Skeletal muscle satellite cell (primary cell): Measurements from ENCODE around the genes MCRIP1, ARHGDIA, MAFG and DCXR.

- CAGE, long polyA plus RNA = no peak
These were observed 2.9 kb downstream of the PDE6G start for GRCh38 chr17:81653369-81653900.

DNA sequence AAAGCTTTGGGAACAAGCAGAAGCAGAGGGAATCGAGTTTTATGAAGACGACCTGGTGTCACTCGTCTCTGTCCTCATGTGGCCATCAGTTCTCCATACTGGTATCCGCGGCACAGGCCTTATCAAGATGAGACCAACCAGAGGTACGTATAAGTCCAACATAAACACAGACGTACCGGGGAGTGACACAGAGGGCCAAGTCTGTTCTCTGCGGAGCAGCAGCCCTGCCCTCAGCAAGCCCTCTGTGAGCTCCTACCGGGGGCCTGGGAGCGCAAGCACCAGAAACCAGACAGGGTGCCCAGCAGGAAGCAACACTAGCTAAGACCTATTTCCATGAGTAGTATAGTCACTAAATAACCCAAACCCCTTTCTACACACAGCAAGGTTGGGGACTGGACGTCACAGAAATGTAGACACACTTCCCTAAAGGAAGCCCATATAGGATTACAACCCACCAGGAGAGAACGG is 1.0 kb downstream of the ARL16 start:
- CAGE, long polyA plus RNA = no peak

- CAGE, long polyA plus RNA = no peak
These were observed 5.3 kb downstream of the HGS start for GRCh38 chr17:81689233-81689432.

GRCh38 chr17:81703671-81704869 is 903 bp downstream of the MRPL12 start:
- CAGE, long polyA plus RNA = no peak

- CAGE, long polyA plus RNA = no peak
These were observed 1.8 kb upstream of the SLC25A10 start for GRCh38 chr17:81709894-81711066.

- CAGE, long polyA plus RNA = no peak
These were observed 5.5 kb downstream of the GCGR start for GRCh38 chr17:81809367-81809908.

DNA sequence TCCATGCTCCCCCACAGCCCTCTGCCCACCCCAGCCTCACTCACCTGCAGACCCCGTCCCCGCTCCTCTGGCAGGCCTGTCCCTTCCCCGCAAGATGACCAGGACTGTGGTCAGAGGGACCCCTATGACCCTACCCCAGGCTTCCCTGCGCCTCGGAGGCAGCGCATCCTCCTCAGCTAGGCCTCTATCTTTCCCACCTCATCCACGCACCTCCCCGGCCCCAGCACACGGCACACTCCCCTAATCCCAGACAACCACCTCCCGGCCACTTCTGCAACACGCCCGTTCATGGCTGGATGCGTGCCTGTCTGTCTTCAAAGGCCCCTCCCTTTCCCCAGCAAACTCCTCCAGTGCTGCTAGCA is 9.5 kb downstream of the MCRIP1 start:
- CAGE, long polyA plus RNA = no peak

GRCh38 chr17:81832478-81833529 is at the start of gene MCRIP1:
TSS of gene MCRIP1 (minus strand) at chr17:81833291.
- CAGE, long polyA plus RNA = start-site peak on the minus strand at chr17:81833250-81833294, 1,186 and 822 reads in 2 replicates

DNA sequence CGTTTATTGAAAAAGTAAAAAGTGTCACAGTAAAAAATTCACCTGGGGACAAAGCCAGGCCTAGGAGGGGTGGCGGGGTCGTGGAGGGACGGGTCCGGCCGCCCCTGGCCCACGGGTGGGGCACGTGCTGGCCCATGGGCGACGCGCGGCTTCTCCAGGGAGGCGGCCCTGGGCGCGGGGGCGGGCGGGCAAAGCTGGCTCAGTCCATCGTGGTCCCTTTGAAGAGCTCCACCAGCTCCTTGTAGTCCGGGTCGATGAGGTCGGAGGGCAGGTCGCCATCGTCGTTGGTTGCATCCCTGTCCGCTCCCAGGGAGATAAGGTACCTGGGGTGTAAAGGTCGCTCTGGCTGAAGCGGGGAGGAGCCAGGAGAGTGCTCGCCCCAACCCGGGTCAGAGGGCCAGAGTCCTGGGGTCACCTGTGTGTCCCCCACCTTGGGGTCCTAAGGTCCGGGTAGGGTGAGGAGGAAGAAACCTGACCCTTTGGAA is 481 bp upstream of the MCRIP1 start:
- CAGE, long polyA plus RNA = no peak

DNA sequence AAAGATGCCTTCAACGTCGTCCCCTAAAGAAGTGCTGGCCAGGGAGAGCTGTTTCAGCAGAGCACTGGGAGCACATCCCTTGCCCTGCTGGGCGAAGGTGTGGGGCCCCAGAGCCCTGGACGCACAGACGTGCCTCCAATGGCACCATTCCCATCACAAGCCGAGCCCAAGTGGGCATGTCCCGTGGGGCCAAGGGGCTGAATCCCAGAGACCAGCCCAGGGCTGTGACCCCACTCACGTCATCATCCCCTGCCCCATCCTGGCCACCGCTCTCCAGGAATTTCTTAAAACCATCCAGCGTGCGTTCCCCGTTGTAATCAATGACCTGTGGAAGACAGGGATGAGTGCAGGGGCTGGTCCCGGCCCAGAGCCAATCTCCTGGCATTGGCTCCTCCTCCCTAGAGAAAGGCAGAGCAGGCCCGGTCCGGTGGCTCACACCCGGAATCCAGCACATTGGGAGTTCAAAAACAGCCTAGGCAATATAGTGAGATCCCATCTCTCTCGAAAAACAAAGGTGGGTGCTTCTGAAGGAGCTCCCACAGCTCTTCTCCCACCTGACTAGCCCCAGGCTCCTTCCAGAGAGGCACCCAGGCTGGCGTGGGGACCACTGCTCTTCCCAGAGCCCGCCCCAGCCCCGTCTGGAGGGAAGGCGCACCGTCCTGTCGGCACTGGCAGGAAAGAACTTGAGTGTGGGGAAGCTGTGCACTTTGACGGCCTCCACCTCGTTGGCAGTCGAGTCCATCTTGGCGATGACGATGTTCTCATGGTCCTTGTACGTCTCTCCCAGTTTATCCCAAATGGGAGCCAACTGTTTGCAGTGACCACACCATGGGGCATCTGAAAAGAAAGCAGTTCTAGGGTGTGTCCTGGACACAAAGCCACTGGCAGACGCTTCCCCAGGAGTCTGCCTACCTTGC is 10.3 kb upstream of the PPP1R27 start:
- CAGE, long polyA plus RNA = no peak

- CAGE, long polyA plus RNA = no peak
These were observed 2.9 kb upstream of the P4HB start for GRCh38 chr17:81863106-81863777.

DNA sequence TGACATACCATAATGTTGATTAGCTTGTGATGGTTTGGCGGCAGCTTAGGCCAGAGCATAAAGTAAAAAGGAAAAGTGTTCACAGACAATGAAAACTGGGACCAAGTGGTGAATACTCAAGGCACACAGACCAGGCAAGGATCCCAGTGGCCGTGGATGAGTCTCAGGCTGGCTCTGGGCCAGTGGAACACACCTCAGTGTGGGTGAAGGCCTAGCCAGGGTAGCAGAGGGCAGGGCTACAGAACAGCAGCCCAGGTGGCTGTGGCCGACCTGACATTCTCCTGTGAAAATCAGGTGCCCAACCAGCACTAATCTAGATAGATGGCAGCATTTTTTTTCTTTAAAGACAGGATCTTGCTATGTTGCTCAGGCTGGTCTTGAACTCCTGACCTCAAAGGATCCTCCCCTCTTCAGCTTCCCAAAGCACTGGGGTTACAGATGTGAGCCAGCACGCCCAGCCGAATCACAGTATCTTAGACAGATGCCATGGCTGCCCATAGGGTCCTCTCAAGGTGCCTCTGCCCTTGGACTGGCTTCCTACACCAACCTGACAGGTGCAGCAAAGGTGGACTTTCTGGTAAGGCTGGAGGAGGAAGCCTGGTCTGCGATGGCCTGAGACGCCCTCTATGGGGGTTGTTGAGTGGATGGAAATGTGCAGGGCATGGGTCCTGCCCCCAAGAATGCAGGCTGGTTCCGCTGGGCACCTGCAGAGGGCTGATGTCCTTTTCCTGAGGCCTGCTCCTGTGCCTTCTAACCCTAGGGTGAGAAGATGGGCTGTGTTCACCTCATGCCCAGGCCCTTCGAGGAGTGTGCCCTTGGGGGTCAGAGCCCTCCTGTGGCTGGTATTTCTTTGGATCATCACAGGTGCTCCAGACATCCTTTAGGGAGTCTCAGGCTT is 3.7 kb upstream of the P4HB start:
- CAGE, long polyA plus RNA = no peak

GRCh38 chr17:81871185-81871860 is at the start of gene ARHGDIA:
TSS of gene ARHGDIA (minus strand) at chr17:81871337.
- CAGE, long polyA plus RNA = start-site peak on the minus strand at chr17:81871307-81871358, 364 and 291 reads in 2 replicates

- CAGE, long polyA plus RNA = no peak
These were observed 480 bp downstream of the NPB start for GRCh38 chr17:81902436-81903000.

DNA sequence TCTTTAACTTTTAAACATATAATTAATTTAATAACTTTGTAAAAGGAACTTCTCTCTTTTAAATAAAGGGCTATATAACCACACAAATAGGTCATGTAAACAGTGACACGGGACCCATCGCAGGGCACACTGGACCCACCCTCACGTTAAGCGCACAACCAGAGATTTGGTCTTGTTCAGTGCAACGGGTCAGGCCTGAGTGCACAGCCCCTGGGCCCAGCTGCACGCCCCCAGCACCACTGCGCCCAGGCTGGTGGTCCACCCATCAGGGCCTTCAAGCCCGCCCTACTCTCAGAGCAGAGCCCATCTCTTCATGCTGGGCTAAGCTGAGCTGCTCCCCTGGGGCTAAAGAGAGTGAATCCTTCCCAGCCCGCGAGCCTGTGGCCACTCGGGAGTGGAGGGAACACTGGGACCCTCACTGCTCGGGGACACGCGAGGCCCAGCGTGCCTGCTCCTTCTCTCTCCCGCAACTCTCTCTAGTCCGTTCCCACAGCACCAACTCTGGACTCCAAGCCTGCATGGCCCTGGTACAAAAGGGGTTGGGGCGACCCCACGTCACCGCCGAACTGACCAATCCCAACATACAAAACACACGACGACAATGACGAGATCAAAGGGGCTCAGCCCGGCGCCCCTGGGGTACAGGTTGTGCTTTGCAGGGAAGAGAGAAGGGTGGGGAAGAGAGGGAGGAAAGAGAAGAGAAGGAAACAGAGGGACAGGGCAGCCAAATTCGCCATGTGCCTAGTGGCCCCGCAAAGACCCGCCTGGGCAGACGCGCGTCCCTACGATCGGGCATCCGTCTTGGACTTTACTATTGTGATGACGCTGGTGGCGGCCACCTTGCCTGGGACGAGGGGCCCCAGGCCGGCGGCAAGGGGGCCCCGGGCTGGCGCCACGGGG is 4.1 kb upstream of the SIRT7 start:
- CAGE, long polyA plus RNA = no peak

DNA sequence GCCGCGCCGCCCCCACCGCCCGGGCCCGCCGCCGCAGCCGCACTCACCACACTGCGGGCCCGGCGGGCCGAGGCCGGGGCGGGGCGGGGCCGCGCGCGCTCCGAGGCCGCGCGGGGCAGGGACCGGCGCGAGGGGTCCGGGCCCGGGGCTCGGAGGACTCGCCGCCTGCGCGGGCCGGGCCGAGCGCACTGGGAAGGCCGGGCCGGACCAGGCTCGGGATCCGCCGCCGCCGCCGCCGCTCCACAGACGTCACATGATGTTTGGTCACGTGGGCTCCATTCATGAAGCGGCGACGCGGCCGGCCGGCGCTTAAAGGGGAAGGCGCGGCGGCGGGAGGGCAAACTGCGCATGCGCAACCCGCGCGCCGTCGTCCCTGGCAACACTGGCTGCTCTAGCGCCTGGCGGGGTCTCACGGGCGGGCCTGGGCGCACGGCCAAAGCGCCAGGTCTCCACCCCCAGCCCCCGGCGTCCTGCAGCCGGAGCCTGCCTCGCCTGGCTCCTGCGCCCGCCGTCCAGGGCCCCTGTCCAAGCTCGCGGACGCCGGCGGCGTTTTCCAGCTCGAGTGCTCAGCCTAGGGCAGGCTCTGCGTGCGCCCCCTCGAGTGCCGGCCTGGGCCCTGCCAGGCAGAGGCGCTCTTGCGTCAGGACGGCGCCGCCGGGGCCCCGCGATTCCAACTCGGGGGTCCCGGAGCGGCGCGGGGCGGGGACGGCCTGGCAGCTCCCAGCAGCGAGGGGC is at the start of gene MAFG:
Gene MAFG (minus strand): TSS at position 255 of the 735 bp plus-strand sequence.
- CAGE, long polyA plus RNA = no peak

GRCh38 chr17:82006421-82006972 is 16.2 kb downstream of the CENPX start:
- CAGE, long polyA plus RNA = no peak

GRCh38 chr17:82029754-82030935 is 1.3 kb upstream of the RAC3 start:
- CAGE, long polyA plus RNA = no peak

DNA sequence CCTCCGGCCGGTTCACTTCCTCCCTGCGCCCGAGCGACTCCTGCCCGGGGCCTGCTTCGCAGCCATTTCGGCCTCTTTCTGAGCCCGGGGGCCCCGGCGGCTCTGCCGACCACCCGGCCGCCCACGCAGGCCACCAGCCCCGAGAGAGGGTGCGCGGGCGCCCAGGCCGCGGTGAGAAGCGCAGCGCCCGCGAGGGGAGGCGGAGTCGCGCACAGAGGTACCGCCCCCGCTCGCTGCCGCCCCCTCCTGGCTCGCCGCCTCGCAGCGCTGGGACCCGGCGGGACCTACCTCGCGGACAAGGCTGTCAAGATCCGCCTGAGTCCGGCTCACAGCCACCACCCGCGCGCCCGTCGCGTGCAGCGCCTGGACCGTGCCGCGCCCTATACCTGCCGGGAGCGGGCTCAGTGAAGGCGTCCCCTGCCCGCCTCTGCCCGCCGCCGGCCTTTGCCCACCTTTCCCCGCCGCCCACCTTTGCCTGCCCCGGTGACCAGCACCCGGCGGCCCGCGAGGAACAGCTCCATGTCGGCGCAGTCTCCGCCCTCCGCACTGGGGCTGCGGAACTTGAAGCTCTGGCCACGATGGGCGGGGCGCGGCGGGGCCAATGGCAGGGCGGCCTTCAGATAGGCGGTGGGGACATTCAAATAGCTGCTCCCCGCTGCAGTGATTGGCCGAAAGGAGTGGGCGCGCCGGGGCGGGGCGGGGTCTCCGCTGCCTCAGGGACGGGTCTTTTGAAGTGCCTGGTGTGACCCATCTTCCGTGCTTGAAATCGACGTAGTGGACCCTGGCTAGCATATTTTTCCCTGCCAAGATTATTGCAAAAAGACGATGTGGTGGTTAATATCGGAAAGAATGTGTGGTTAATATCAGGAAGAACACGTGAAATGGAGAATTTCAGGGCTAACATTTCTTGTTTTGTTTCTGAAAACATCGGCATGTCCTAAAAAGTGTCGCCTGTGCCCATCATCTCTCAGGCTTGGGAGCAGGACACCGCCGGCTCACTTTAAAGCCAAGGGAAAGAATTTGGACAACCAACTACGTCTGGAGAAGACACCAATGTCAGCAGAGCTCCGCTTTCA is at the start of gene DCXR:
Gene DCXR (minus strand): TSS at position 536 of the 1,076 bp plus-strand sequence.
- CAGE, long polyA plus RNA = start-site peak on the minus strand centred at position 171 of the sequence, 61 bp wide, 28 and 110 reads in 2 replicates; start-site peak on the minus strand centred at position 530 of the sequence, 13 bp wide, 346 and 330 reads in 2 replicates

GRCh38 chr17:82039562-82040234 is 2.2 kb upstream of the DCXR start:
- CAGE, long polyA plus RNA = no peak